Peripheral blood mononuclear cell (primary cell): ENCODE measurements around a stretch of chr12.

GRCh38 chr12:120006659-120007260 lies 17.7 kb downstream of the BICDL1 start:
- PRO-cap, 8 experiments = peak in 1 of 8 experiments; most common plus-strand start chr12:120006809 (in 1)

- PRO-cap, 8 experiments = no peak in any of the 8 experiments
Observed at GRCh38 chr12:120064112-120065080, 52.2 kb downstream of the RAB35 start.

DNA sequence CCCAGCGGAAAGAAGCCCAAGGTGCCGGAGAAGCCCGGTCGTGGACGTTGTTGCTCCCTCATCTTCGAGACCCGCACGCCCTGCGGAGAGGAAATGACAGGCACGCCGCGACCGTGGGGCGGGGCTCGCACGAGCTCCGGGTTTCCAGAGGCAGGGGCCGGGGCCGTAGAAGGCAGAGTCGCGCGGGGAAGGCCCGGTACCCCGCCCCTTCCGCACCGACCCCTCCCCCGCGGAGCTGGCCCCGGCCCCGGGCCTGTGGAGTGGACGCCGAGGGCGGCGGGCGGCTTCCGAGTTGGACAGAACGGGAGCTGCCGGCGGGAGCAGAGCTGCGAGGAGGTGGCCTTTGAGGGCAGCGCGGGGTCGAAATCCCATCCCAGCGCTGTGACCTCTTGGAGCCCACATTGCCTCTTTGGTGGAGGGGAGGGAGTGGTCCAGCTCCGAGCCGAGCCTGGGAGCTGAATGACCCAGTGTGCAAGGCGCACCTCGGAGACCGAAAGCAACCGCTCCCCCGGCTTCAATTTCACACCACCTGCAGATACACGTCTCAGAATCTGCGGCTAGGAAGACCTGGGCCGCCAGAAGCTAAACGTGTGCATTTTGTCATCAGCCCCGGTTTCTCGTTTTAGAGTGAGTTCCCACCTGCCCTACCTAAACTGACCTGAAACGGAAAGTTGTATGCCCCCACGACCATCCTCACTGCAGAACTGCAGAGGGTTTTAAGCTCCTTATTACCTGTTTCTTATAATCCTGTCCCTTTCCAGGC lies 670 bp upstream of the RAB35 start:
- PRO-cap, 8 experiments = peak in 8 of 8 experiments; most common plus-strand start position 147 of the sequence (in 7); most common minus-strand start position 553 of the sequence (in 8)

GRCh38 chr12:120155000-120155527 lies 38.5 kb upstream of the RAB35 start:
- PRO-cap, 8 experiments = peak in 2 of 8 experiments; most common minus-strand start chr12:120155211 (in 2)

- PRO-cap, 8 experiments = no peak in any of the 8 experiments
Observed at GRCh38 chr12:120199734-120200331, 1.1 kb downstream of the RPLP0 start.

DNA sequence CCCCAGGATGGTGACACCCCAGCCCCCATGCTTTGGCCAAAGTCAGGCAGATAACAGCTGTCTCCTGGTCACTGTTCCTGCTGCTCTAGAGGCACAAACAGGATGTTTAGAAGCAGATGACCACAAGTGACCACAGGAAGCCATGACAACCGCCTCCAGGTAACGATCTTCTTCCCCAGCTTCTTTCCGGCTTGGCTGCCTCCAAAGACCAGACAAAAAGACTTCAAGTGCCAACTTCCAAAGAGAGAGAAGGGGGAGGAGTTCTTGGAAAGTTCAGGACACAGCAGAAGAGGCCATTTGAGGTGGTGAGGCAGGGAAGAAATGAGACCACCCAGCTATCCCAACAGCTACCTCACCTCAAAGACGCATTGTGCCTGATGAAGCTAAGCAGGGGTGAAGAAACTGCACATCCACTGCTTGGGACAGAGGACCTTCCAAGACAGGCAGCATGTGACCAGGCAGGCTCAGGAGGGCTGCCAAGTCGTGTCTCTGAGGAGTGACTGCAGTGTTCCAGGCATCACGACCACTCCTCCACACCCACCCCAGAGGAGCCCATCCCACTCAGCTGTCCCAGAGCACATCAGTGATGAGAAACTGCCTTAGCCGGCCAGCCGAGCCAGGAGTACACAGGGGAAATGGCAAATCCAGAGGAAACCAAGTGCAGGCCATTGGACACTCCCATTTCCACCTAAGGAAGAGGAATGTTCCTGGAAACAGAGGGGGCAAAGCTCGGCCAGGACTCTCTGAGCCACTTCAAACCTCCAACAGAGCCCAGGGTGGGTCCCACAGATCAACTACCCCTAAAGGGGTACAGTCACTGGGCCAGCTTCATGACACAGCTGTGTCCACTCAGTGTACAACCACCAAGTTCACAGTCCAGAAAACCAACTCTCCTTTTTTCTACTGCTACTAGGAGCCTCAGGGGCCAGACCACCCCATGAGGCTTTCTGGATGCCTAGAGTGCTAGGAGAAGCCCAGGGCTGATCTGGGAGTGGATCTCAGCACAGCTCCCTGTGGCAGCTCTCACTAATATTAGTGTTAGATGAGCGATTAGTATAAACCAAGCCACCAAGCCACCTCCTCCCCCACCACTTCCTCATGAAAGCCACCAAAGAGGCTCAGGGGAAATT lies 15.6 kb downstream of the PXN start:
- PRO-cap, 8 experiments = peak in 8 of 8 experiments; most common minus-strand start position 1,028 of the sequence (in 7)

DNA sequence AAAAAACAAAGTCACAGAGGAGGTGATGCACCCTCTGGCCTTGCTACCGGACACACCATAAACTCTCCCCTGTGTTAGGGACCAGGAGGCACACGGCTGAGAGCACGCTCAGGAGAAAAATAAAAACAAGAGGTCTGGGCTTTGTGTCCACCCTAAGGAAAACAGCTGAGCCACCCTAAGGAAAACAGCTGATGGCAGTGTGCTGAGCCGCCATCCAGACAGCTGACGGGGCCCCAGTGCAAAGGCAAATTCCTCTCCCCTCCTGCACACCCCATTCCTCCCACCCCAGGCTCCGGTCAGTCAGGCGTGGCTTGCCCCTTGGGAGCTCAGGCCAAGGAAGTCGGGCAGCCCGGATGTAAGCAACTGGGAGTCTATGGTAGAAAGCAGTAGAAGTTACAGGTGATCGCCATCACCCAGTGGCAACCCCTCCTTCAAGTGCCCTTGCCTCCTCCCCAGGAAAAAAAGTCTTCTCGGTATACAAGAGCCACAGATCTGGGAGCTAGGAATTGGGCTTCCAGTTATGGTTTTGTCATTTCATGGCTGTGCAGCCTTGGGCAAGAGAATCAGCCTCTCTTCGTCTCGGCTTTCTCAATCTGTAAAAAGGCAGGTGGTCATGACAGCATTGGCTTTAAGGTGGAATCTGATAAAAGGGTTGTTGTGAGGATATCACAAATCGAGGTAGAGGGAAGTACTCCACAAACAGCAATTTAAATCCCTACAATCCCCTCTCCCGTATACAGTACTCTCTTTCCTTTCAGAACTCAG lies 2.3 kb downstream of the PXN start:
- PRO-cap, 8 experiments = no peak in any of the 8 experiments

DNA sequence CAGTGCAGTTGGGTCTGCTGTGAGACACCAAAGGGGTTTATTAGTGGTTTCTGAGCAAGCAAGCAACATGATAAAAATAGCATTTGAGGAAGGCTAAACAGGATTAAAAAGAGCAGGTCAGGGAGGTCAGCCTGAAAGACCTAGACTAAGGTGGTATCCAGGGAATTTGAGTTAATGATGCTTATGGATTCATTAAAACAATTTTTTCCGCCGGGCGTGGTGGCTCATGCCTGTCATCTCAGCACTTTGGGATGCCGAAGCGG lies 6.5 kb downstream of the SIRT4 start:
- PRO-cap, 8 experiments = no peak in any of the 8 experiments

DNA sequence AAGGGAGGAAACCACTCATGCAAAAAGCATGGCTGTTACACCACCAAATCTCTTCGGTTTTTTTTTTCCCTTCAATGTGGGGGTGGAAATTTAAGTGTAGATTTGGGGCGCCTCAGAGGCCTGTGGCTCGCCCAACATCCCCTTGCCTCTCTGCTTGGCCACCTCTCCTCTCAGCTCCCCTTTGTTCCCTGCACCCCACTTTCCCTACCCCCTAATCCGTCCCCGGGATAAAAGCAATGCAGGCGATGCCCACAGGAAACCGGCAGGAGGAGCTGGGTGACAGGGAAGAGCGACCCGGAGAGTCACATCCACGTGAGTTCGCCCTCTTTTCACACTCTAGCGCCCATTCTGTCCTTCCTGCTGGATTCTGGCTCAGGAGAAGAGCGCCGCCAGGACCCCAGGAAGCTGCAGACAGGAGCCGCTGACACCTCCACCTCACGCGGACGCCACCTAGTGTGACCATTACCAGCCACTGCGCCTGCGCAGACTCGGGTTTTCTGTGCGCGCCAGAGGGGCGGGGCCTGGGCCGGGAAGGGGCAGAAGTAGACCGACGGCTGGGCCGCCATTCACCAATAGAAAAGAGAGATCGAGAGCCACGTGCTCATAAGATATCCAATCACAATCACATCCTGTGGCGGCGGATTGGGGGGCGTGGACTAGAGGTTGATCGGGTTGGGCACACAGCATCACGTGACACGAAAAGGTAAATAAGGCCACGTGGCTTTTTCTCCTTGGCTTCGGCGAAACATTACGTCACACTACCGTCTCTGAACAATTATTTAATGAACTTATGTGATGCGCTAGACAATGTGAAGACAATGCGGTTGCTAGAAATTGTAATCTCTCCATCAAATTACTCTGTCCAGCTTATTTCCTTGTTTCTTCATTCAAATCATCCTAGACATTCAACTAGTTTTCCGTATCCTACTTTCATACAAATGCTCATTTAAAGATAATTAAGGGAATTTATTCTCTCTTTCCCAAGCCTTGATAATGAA lies 10.2 kb downstream of the PLA2G1B start:
- PRO-cap, 8 experiments = peak in 8 of 8 experiments; most common minus-strand start position 452 of the sequence (in 7)

- PRO-cap, 8 experiments = no peak in any of the 8 experiments
Observed at GRCh38 chr12:120428828-120429268, 9.1 kb upstream of the COX6A1 start.

DNA sequence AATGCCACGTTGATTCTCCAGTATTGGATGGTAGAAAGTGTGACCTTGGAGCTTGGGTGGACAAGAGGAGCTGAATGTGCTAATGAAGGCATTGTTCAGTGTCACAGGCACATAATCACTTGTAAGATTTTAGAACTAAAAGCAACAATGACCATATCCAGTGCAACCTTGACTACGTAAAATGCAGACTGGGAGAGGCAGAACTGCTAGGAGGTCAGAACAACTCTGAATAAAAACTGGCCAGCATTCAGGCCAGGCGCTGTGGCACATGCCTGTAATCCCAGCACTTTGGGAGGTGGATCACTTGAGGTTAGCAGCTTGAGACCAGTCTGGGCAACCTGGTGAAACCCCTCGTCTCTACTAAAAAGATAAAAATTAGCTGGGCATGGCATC lies 2.6 kb downstream of the SRSF9 start:
- PRO-cap, 8 experiments = no peak in any of the 8 experiments

- PRO-cap, 8 experiments = peak in 4 of 8 experiments; most common plus-strand start chr12:120535513 (in 3); most common minus-strand start chr12:120535218 (in 1)
Observed at GRCh38 chr12:120535145-120535614, 1.0 kb downstream of the RNF10 start.

DNA sequence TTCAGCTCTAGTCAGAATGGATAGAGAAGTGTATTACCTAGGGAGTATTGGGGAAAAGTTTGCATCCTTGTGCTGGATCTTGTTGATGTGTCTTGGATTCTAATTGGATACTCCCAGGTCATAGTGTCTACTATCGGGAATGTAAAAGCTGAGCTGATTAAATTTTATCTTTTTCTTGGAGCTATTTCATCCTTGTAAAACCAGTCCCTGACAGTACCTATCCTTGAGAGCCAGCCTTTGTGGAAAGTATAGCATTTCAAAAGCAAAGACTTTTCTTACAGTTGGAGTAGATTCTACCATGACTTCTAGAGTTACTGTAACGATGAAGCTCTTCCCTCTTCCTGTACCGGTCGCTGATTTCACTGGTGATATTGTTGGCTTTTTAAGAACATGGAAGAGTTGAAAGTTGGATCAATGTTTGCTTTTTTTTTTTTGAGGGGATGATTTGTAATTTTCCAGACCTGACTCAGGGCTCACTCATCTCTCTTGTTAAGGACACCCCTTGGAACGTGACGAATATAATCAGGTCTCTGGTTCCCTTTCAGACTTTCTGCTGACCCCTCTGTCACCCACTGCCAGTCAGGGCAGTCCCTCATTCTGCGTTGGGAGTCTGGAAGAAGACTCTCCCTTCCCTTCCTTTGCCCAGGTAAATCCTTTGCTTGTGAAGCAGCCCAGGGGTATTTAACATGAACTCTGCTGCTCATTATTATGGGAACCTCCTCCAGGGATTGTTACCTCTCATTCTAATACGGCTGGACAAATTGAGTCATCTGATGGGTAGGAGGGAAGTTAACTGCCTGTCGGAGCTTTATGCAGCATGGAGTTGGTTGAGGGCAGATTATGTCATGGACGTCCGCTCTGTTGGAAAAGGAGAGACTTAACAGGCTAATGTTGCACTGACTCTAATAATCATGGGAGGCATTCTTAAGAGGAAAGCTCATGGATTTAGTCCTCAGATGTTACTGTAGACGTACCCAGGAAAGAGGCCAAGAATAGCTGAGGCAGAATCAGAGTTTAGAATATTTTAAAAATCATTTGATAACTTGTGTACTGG lies 10.2 kb downstream of the POP5 start:
- PRO-cap, 8 experiments = peak in 1 of 8 experiments; most common plus-strand start position 223 of the sequence (in 1)

GRCh38 chr12:120583474-120583810 lies 2.2 kb upstream of the POP5 start:
- PRO-cap, 8 experiments = no peak in any of the 8 experiments

- PRO-cap, 8 experiments = no peak in any of the 8 experiments
Observed at GRCh38 chr12:120766912-120767868, 41.6 kb downstream of the ACADS start.

DNA sequence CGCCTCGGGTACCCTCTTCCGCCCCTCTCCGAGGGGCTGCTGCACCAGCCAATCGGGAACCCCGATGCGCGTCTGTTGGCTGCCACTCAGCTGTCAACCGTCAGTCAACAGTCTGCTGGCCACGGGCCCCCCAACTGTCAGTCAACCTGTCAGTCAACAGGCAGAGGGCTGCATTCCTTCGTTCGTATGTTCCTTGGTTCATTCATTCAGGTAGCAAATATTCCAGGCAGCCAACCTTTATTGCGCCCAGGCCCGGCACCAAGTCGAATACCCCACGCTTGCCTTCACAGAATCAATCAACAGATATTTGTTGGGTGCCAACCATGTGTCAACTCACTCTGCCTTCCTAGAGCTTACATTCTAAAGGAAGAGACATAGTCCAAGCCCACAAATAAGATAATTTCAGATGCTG lies 411 bp upstream of the SPPL3 start:
- PRO-cap, 8 experiments = no peak in any of the 8 experiments

- PRO-cap, 8 experiments = peak in 2 of 8 experiments; most common plus-strand start chr12:120916654 (in 2)
Observed at GRCh38 chr12:120916461-120916821, 12.3 kb upstream of the SPPL3 start.

- PRO-cap, 8 experiments = no peak in any of the 8 experiments
Observed at GRCh38 chr12:120961597-120961906, 16.8 kb upstream of the HNF1A start.

GRCh38 chr12:121138334-121138741 lies 5.7 kb downstream of the P2RX7 start:
- PRO-cap, 8 experiments = no peak in any of the 8 experiments

- PRO-cap, 8 experiments = peak in 8 of 8 experiments; most common plus-strand start chr12:121240894 (in 7); most common minus-strand start chr12:121240704 (in 5)
Observed at GRCh38 chr12:121240021-121241151, 30.5 kb downstream of the P2RX4 start.